OCI-LY7 (cell line): Measurements from ENCODE around the gene ABCA4.

GRCh38 chr1:93366720-93367594, 21.2 kb downstream of the DR1 start:
- PRO-cap: no peak
- RAMPAGE, long total RNA: no peak

GRCh38 chr1:93448331-93449001, 548 bp downstream of the FNBP1L start:
- PRO-cap: no peak
- RAMPAGE, long total RNA: no peak

DNA sequence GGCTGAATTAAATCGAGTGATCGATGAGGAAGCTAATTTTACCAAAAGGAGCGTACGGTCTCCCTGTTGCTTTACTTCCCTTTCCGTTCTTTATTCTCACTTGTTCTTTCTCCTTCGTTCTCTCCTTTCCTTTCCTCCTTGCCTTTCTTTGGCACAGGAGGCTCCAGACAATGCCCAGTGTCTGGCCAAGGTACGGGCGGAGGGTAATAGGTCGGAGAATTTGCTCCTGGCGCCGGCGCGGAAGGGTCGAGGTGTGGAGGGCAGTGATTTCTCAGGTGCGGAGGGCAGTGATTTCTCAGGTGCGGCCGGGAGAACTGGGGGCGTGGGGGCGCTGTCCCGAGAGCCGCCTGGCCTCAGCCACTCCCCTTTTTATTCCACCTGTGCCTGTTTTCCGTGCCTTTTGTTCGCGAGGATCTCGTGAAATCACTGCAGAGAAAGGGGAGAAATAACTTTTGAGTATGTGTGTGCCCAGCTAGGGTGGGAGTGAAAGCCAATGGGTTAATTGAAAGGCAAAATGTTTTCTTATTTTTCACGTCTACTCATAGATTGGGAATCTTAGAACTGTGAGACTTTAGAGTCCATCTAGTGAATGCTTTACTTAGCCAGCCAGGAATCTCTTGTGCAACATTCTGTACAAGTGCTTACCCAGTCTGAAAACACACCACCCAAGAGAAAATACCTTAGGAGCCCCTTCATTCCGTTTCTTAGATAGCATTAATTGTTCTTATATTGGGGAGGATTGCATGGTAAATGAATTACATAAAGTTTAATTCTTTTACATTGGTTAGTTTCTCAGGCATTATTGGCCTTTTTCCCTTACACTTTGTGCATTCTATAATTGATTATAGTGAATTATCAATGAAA, 1.3 kb downstream of the FNBP1L start:
- PRO-cap: no peak
- RAMPAGE, long total RNA: no peak

- PRO-cap: no peak
- RAMPAGE, long total RNA: no peak
Measured at GRCh38 chr1:93587934-93588728, 93.5 kb downstream of the BCAR3 start.

- PRO-cap: no peak
- RAMPAGE, long total RNA: no peak
Measured at GRCh38 chr1:93600510-93601228, 81.0 kb downstream of the BCAR3 start.

GRCh38 chr1:93614748-93615636, 66.6 kb downstream of the BCAR3 start:
- PRO-cap: no peak
- RAMPAGE, long total RNA: no peak

DNA sequence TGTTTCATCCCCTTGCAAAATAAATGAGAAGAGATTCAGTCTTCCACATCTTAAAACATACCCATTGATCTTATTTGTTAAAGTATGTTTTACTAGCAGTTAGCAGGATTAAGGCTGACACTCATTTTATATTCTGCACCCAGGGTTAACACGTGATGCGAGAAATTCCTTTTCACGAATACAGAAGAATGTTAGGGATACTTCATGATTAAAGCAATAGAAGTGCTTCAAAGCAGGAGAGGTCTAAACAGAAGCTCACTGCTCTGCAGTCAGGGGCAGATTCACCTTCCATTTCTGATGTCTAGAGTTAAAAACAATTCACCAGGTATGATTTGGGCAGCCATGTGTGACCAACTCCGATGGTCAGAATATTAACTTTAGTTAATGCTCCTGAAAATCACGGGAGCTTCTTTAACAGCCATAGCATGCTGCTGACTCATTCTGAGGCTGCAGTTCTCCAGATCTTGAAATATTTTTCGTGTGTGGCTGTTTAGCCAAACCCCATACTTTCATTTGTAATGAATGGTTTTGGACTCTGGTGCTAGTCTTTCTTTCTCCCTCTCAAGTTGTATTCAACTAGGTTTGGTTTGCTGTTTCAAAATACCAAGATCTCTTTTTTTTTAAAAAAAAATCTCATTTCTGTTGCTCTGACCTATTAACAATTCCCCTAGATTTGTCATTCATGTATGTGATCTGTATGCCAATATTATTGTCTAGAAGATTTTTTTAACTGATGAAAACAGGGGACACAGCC, 19.6 kb downstream of the BCAR3 start:
- PRO-cap: no peak
- RAMPAGE, long total RNA: no peak

DNA sequence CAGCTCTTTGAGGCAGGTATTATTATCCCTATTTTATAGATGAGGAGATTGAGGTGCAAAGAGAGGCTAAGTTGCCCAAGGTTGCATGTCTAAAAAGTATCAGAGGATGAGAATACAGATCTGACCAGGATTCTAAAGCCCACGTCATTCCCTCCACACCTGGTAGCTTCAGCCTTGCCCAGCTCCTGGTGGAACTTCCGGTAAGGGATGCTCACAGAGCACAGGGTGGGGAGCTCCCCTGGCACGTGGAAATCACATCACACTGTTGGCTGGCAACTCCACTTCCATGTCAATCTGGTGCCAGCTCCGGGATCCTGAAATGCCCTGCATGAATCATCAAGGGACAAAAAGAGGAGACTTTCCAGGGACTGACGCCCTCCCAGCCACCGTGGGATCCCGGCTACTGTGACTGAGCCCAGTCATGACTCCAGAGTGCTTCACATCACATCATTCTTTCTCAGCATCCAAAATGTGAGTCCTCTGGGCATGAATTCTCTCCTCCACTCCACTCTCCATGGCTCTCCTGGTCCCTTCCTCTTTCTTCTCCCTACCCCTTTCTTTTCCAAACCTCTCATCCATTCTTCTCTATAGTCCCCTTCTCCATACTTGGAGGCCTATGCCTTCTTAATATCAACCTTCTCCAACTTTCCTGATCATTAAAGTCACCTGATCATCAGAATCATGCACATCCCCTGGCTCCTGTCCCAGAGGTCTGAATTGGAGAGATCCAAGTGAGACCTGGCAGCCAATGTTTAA, 12.5 kb upstream of the BCAR3 start:
- PRO-cap: no peak
- RAMPAGE, long total RNA: no peak

DNA sequence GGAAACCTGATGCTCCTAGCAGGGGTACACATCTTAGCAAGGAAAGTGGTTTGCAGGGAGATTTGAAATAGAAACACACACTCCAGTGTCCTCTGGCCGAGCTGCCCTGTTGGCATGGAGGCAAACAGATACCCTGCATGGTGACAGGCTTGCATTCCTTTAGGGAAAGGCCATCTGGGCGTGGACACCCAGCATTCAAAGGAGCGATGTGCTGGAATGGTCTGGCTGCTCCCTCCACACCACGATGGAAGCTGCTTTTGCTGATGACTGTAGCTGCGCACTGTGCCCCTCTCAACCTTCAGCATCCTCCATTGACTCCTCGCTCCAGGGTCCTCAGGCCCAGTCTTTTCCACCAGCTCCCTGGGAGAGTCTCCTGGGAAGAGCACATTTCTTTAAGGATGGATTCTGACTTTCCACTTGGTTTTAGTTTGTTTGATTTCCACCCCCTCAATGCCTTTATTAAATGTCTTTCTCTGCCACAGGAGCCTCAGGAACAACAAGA, 41.6 kb upstream of the BCAR3 start:
- PRO-cap: no peak
- RAMPAGE, long total RNA: no peak

- PRO-cap: no peak
- RAMPAGE, long total RNA: no peak
Measured at GRCh38 chr1:93730721-93731218, 49.1 kb upstream of the BCAR3 start.

GRCh38 chr1:93908582-93909131, 573 bp downstream of the GCLM start:
- PRO-cap: bidirectional peak, plus-strand start at chr1:93908833, minus-strand start at chr1:93908747
- RAMPAGE, long total RNA: no peak

DNA sequence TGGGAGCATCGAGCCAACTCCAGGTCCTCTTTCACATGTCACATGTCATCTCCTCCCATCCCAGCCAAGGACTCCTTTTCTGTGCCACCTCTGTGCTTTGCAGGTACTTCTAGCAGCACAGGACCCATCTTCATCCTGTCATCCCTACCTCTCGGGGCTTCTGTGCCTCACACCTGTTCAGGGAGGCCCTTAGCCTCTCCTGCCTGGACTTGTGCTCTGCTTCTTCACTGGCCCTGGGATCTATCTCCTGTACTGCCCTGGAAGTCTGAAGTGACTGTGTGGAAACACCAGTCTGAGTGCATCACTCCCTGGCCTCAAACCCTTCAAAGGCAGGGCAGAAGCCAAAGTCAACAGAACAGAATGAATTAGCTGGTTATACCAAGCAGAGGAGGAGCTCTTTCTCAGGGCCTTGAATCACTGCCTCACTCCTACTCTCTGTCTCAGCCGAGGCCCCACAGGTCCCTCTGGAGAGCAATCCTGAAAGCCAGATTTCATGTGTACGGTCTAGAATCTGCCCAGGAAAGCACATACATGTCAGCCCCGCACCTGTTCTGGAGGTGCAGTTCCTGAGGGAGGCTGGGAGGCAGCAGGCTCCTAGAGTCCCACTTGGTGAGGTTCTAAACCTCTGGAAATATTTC, 98.5 kb downstream of the ABCA4 start:
- PRO-cap: no peak
- RAMPAGE, long total RNA: no peak

- PRO-cap: no peak
- RAMPAGE, long total RNA: no peak
Measured at GRCh38 chr1:94039547-94039935, 81.4 kb downstream of the ABCA4 start.

DNA sequence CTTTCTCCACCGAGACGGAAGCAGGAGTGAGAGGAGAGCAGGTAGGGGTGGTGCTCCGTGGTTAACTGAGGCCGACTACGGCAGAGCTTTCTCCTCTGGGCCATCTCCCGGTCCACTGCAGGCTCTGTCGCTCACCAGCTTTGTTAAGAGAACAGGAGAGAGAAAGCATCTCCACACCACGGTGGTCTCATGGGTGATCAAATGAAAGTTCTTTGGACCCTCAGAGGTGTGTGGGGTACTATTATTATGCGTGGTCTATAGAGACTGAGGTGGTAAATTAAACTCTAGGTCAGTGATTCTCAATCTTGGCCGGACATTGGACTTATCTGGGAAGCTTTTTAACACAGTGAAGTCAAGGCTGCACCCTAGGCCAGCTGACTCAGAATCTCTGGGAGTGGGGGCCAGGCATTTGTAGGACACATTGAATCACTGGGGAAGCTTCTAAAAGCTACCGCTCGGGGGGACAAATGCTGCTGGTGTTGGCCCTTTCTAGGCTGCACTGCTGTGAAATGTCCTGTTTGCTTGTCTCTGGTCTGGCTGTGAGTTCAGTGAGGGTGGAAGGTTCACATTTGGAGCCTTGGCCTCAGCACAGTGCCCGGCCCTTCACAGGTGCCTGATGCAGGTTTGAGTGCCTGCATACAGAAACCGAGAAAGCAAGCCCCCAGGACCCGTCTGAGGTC, 24.9 kb downstream of the ABCA4 start:
- PRO-cap: no peak
- RAMPAGE, long total RNA: no peak

DNA sequence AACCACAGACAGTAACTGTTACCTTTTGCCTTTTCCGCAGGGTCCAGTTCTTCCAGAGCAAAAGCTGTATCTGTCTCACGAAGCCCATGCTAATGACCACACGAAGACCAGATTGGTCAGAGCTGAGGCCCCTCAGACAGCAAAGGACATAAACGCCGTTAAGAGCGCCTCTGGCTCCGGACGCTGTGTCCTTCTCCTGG, at the start of gene ABCA4:
Gene ABCA4, minus strand, starts transcription at position 191 of the 200 bp plus-strand sequence.
- PRO-cap: no peak
- RAMPAGE, long total RNA: no peak

- PRO-cap: no peak
- RAMPAGE, long total RNA: no peak
Measured at GRCh38 chr1:94188709-94189530, 48.5 kb downstream of the ARHGAP29 start.

DNA sequence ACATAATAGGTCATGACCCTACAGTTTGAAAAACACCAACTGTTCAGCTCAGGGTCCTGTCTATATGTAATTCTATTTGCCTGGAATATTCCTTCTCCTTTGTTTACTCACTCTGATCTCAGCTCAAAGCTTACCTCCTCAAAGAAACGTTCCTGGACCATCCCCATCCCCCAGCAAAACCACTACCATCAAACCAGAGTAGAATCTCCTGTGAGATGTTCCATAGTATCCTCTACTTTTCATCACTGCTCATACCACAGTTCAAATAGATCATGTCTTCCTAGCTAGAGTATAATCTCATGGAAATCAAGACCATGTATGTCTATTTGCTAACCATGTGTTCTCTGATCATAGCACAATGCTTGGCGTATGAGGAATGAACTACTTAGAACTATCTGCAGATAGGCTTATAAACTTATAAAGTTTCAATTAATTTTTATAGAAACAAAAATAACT, 3.5 kb downstream of the ARHGAP29 start:
- PRO-cap: no peak
- RAMPAGE, long total RNA: no peak

DNA sequence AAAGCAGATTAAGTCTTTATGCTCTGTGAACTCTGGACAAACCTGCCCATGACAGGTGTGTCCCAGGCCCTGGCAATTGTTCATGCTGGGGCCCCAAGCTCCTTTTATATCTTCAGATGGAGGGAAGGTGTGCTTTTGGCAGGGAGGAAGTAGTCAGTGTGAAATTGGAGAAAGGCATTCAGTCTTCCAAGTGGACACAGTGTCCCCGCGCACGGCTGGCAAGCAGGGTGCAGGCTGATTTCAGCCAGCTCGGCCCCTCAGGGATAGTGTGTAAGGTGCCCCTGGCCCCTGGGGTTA, 135.2 kb upstream of the F3 start:
- PRO-cap: no peak
- RAMPAGE, long total RNA: no peak

DNA sequence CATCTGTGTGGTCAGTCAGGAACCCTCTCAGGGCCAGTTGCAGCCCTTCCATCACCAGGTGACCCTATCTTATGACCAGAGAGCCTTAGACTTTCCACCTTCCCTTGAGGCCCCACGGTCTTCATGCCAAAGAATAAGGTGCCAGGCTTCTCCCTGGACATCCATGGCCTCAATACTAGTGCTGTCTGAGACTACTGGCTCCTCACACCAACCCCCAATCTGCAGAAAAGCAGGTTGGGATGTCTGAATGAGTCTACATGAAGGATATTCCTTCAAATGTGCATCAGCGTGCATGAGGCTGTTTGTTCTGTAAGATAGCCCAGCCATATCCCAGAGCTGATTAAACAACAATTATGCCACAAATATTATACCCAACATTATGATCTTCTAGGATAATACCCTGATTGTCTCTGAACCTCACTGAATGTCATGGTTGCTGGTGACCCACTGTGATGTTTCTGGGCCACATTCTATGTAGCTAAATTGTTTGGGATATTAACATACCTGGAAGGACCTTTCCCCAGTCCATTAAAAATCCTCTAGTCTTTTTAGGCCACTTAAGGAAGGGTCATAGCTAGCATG, 51.0 kb upstream of the SLC44A3 start:
- PRO-cap: no peak
- RAMPAGE, long total RNA: no peak

DNA sequence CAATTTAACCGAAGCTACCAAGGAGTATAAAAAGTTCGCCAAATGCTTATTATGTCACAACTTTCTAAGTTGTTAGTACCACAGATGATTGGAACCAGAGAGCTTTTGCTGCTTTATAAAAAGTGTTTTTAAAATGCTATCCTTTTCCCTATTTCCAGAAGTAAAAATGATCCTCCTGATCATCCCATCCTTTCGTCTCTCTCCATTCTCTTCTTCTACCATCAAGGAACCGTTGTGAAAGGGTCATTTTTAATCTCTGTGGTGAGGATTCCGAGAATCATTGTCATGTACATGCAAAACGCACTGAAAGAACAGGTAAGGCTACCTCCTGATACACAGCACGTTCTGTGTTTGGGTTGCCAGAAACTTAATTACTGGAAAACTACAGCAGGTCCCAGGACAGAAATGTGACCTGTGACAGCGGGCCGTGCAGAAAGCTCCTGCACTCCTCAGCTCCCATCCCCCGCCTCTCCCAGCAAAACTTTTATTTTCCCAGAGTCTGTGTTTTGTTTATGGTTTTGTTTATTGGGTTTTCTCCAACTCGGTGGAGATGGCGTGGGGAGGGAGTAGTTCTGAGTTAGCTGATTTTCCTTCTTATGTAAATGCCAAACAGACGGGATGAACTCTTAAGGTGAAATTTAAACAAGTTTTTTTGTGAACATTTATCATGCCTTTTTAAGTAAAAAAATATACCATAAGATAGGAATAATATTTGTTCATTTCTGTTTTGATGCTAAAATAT, 44.6 kb downstream of the SLC44A3 start:
- PRO-cap: no peak
- RAMPAGE, long total RNA: no peak